Upper lobe of left lung (tissue), 5 donors: ENCODE results near the gene ZNF200.

- PRO-cap, 2 experiments, result no peak in any of the 2 experiments
- RAMPAGE, long total RNA, 4 experiments, result no peak in any of the 4 experiments
Observed at GRCh38 chr16:3137234-3137656, 2.4 kb downstream of the ZNF213 start.

DNA sequence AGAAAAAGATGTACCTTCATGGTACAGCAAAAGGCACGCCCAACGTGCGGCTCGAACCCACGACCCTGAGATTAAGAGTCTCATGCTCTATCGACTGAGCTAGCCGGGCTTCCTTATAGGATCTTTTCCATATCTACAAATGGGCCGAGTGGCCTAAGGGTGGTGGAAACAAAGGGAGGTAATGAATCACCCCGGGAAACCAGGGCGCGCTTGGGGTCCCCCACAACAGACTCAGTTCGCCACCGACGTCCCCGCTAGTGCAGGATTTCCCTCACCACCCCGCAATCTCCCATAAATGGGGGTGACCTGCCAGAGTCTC lies 45.6 kb downstream of the ZNF213 start:
- PRO-cap, 2 experiments, result no peak in any of the 2 experiments
- RAMPAGE, long total RNA, 4 experiments, result no peak in any of the 4 experiments

- PRO-cap, 2 experiments, result no peak in any of the 2 experiments
- RAMPAGE, long total RNA, 4 experiments, result no peak in any of the 4 experiments
Observed at GRCh38 chr16:3183203-3183584, 48.4 kb downstream of the ZNF213 start.

- PRO-cap, 2 experiments, result peak in 2 of 2 experiments; most common plus-strand start chr16:3235234 (in 1); most common minus-strand start chr16:3235126 (in 2)
- RAMPAGE, long total RNA, 4 experiments, result start-site peak on the minus strand in 4 of 4 experiments, at chr16:3234972-3235202 at its widest, 6 to 21 reads per replicate
Observed at GRCh38 chr16:3234920-3235743, at the start of gene ZNF200. Gene ZNF200, minus strand, starts transcription at chr16:3235158.

DNA sequence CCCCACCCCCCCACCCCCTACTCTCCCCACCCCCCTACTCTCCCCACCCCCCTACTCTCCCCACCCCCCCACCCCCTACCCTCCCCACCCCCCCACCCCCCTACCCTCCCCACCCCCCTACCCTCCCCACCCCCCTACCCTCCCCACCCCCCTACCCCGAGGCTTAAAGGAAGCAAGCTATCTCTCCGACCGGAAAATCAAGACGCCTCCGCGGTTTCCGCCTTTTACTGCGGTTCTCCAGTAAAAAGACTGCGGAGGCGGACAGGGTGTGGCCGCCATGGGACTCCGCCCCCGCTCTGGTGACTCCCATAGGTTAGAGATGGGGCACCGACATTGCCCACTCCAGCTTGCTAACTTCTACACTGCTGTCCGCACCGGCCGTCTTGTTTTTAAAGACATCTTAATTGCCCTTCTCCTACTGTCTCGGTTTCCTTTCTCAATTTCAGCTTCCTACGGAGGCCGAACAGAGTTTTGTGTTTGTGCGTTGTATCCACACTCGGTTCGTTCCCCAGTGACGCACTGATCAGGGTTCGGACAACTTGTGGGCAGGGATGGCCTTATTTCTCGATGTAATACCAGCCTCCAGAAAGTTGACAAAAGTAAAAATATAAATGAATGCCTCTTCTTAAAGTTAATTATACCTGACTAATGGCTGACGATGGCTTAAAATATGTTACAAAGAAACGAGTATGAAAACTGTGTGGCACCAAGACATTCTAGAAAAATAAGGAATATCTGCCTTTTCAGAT lies 994 bp upstream of the ZNF200 start:
- PRO-cap, 2 experiments, result no peak in any of the 2 experiments
- RAMPAGE, long total RNA, 4 experiments, result no peak in any of the 4 experiments

- PRO-cap, 2 experiments, result no peak in any of the 2 experiments
- RAMPAGE, long total RNA, 4 experiments, result start-site peak on the plus strand in 1 of 4 experiments, at chr16:3289845-3290193 at its widest, 18 reads per replicate
Observed at GRCh38 chr16:3289114-3290429, 6.3 kb downstream of the ZNF263 start.

- PRO-cap, 2 experiments, result peak in 1 of 2 experiments; most common plus-strand start chr16:3311926 (in 1)
- RAMPAGE, long total RNA, 4 experiments, result start-site peak on the plus strand in 1 of 4 experiments, at chr16:3311684-3311765 at its widest, 9 reads per replicate
Observed at GRCh38 chr16:3311526-3312150, 6.3 kb downstream of the ZNF75A start.

GRCh38 chr16:3365390-3365846 lies 9.7 kb downstream of the OR2C1 start:
- PRO-cap, 2 experiments, result no peak in any of the 2 experiments
- RAMPAGE, long total RNA, 4 experiments, result no peak in any of the 4 experiments

DNA sequence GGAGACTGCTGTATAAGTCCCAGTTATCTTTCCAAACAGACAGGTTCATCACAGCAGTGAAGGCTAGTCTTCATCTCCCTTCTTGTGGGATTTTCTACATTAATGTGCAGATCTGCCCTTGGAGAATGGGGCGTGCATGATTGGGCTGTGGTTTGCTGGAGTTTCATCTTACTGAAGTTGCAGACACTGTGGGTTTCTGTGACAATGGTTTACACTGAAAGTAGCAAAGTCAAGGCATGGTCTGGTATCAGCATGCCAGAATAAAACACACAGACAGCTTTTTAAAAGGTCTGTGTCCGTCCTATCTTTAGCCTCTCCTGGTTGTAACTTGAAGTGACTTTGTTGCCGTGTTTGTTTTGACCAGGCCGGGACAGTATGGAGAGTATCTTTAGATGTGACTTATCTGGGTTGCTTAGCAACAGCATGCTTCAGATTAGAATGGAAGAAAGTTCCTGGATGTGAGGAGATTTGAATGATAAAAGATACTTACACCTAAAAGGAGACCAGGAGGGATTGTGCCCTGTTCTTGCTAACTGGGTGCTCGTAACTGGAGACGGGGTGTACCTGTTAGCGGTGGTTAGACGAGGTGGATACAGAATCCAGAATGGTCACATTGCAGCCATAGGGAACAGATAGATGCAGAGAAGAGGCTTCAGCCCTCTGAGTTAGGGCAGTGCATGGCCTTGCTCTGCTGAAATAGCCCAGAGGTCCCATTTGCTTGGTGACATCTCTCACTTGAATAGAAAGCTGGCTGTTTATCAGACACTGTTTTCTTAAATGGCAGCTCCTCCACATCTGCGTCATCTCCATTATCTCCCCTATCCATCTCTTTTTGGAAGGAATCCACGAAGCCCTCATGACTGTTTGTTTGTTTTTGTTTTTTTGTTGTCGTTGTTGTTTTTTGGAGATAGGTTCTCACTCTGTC lies 16.3 kb downstream of the NAA60 start:
- PRO-cap, 2 experiments, result no peak in any of the 2 experiments
- RAMPAGE, long total RNA, 4 experiments, result no peak in any of the 4 experiments

DNA sequence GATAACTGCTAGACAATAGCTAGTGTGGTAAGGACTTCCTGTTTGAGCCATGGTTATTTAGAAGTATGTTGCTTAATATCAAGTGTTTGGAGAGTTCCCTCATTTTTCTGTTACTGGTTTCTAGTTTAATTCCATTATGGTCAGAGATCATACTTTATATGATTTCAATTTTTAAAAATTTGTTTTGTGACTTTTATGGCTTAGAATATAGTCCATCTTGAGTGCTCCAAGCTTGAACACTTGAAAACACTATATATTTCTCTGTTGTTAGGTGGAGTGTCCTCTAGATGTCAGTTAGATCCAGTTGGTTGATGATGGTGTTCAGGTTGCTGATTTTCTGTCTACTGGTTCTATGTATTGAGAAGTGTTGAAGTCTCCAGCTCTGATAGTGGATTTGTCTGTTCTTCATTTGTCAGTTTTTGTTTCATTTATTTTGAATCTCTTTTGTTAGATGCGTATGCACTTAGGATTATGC lies 15.0 kb upstream of the SLX4 start:
- PRO-cap, 2 experiments, result no peak in any of the 2 experiments
- RAMPAGE, long total RNA, 4 experiments, result no peak in any of the 4 experiments

DNA sequence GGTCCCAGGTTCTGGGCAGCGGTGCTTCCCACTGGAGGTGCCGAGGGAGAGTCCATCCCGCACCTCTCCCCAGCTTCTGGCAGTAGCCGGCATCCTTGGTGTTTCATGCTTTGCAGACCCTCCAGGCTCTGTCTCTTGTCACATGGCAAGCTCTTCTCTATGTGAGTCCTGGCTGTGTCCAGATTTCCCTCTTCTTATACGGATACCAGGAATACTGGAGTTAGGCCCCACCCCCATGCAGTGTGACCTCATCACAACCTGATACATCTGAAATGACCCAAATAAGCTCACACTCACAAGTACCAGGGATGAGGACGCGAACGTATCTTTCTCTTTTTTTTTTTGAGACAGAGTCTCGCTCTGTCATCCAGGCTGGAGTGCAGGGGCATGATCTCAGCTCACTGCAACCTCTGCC lies 23.3 kb downstream of the TRAP1 start:
- PRO-cap, 2 experiments, result no peak in any of the 2 experiments
- RAMPAGE, long total RNA, 4 experiments, result no peak in any of the 4 experiments

DNA sequence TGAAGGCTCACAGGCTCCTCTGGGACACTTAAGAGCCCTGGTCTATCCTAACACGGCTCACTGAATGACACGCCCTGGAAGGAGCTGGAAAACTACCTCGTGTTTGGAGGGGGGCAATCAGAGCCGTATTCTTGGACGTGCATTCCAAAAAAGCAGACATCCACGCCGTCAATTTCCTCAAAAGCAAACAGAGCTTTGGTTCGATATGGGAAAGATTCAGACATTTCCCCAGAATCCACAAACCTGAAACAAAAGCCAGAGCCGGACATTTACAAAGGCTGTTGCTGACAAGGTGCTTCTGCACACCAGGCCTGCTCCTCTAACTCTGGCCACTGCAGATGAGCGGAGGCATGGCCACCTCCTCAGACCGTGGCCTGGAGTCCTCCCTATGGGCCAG lies 22.2 kb upstream of the TRAP1 start:
- PRO-cap, 2 experiments, result no peak in any of the 2 experiments
- RAMPAGE, long total RNA, 4 experiments, result no peak in any of the 4 experiments

DNA sequence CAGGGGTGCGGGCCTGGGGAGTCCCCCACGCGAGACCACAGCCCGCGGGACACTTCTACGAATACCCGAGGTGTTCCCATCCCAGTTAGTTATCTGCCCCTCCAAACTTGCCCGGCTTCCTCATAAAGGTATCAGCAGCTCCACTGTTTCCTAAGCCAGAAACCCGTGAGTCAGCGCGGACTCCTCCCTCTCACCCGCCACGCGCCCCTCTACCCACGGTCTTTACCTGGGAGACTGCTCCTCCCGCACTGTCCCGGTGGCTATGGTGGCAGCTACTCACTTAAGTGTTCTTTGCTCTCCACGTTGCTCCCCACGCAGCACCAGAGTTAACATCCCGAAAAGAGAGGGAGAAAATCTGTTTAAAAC lies 1.1 kb upstream of the CREBBP start:
- PRO-cap, 2 experiments, result no peak in any of the 2 experiments
- RAMPAGE, long total RNA, 4 experiments, result no peak in any of the 4 experiments

DNA sequence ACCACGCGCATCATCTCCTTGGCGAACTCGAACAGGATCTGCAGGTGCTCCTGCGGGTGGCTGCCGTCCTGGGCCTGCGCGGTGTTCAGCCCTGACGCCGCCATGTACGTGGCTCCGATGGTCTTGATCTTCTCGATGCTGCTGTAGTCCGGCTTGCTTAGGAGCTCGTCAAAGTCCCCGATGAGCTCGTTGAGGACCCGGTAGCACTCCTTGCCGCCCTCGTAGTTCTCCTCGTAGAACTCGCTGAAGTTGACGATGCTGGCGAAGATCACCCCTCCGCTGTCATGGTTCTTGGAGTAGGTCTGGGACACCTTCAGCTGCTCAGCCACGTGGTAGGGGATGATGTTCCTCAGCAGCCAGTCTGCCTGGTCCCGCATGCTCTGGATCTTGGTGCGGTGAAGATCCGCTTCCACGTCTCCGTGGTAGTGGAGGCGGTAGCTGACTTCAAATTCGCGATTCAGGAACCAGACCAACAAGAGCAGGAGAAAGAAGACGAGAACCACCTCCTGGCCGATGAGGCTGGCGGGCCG lies 85.9 kb upstream of the CREBBP start:
- PRO-cap, 2 experiments, result no peak in any of the 2 experiments
- RAMPAGE, long total RNA, 4 experiments, result no peak in any of the 4 experiments

GRCh38 chr16:3992482-3992763 lies 111.9 kb upstream of the CREBBP start:
- PRO-cap, 2 experiments, result no peak in any of the 2 experiments
- RAMPAGE, long total RNA, 4 experiments, result no peak in any of the 4 experiments

DNA sequence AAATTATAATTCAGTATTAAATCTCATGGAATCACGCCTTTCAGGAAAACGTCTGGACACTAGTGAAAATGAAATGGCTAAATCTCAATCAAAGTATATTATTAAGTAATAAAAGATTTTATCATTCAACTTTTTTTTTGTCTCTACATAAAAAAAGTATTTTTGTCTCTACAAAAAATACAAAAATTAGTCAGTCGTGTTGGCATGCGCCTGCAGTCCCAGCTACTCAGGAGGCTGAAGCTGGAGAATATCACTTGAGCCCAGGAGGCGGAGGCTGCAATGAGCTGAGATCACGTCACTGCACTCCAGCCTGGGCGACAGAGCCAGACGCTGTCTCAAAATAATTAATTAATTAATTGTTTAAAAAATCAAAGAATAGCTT lies 22.8 kb downstream of the ADCY9 start:
- PRO-cap, 2 experiments, result no peak in any of the 2 experiments
- RAMPAGE, long total RNA, 4 experiments, result no peak in any of the 4 experiments

GRCh38 chr16:4262274-4262845 lies 10.5 kb downstream of the TFAP4 start:
- PRO-cap, 2 experiments, result no peak in any of the 2 experiments
- RAMPAGE, long total RNA, 4 experiments, result start-site peak on the minus strand in 2 of 4 experiments, at chr16:4262168-4262879 at its widest, 5 to 9 reads per replicate

DNA sequence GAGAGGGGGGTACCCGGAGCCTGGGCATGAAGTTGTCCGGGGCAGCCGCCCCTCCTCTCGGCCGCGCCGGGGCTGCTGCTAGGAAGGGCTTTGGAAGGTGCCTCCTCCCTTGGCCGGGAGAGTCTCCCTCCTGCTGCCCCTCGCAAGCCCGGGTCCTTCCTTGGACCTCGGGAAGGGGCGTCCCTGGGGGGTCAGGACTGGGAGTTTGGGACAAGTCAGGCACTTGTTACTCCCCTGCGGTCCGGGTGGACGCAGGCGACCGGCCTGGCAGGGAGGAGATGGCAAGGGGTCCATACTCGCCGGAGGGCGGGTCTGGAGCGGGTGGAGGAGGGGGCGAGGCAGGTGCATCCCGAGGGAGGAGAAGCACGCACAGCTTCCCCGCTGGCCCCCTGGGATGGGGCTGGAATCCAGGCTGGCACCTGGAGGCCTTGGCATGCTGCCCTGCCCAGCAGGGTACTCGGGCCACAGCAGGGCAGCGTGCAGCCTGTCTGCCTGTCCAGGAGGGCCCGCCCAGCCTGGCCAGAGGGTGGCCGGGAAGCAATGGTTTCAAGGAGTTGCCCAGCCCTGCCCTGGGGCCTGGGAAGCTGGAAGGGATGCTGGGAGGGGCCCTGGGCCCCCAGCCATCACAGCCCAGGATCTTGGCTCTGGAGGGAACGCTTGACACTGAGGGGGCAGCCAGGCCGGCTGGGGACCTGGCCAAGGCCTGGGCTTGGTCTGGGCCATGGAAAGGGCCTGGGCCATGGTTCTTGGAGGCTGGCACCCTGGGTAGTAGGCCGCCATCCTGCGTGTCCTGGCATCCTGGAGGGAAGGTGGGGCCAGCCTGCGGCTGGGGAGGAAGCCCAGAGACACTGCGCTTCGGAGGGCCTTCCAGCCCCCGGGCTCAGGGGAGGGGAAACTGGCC lies 984 bp downstream of the GLIS2 start:
- PRO-cap, 2 experiments, result no peak in any of the 2 experiments
- RAMPAGE, long total RNA, 4 experiments, result no peak in any of the 4 experiments

- PRO-cap, 2 experiments, result no peak in any of the 2 experiments
- RAMPAGE, long total RNA, 4 experiments, result no peak in any of the 4 experiments
Observed at GRCh38 chr16:4340824-4341624, 10.1 kb downstream of the PAM16 start.

DNA sequence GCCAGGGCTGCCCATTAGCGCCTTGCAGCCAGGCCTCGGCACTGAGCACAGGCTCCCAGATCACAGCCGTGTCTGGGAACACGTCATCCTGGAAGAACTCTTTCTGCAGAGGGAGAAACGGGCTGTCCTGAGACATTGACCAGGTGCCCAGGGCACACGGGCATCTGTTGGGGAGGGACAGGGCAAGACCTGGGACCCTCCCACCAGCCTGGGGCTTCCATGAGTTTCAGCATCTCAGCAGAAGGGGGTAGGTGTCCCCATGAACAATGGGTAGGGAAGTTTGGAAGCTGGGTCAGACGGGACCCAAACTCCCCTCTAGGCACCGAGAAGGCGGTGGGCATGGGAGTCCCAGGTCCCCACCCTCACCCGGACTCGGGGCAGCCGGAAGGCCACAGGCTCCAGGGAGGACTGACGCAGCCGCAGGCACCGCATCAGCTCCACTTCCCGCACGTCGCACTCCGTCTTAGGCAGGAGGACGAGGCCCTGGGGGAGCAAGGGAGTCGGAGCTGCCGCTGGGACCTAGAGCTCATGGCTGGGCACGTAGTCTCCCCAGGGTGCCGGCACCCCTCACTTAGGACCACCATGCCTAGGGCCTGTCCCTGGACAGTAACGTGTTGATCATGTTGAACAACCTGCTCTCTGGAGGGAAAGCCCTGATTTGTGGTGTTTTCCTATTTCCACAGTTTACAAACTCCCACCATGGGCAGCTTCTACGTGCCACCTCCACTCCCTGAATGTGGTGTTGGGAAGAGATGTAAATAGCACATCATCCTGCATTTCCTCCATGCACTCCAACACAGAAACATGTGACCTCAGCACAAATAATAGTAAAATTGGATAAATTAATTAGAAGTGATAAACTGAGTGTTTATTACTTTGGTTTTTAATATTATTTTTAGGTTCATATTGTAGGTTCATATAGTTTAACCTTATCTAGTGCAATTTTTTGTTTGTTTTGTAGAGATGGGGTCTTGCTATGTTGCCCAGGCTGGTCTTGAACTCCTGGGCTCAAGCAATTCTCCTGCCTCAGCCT lies 7.2 kb upstream of the PAM16 start:
- PRO-cap, 2 experiments, result no peak in any of the 2 experiments
- RAMPAGE, long total RNA, 4 experiments, result no peak in any of the 4 experiments